Renal cortical epithelial cell (primary cell): ENCODE measurements around the gene C10orf143.

- RRBS, result no CpG with 5 or more reads among the region's 25 CpGs
Measured at GRCh38 chr10:128056373-128057340, 69.6 kb downstream of the MKI67 start.

- RRBS, result no CpG with 5 or more reads among the region's 16 CpGs
Measured at GRCh38 chr10:128062006-128062801, 64.0 kb downstream of the MKI67 start.

GRCh38 chr10:128077293-128077807, 48.9 kb downstream of the MKI67 start:
- RRBS, result no CpG with 5 or more reads among the region's 18 CpGs

DNA sequence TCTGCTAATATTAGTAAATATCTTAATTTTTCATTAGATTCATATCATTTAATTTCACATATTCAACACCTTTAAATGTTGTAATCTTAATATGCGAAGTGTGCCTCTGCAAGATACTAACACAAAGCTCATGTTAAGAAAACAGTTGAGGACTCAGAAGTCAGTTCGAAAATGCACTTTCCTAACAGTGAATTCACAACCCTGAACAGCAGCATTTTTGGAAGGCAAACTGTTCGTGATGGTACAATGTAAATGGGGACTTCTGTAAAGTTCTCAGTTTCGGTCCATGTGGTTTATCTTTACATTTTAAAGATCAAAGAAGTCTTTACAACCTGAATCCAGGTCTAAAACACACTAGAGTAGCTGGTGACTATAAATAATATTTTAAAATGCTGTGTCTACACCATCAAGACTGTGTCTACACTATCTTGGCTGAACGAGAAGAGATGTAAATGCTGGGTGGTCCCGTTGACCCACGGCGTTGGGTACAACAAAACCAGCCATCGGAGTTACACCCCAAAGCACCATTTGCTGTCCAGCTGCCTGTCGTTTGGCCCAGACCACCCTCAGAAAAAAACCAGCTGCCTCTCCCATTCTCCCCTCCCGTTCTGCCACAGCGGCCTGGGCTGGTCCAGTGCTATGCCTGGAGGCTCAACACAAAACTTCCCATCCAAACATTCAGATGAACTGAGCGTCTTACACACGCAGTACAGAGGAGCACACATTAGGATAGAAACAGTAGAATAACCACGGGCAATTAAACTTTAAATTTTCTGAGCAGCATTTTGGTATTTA, 42.9 kb downstream of the MKI67 start:
- RRBS, result no CpG with 5 or more reads among the region's 15 CpGs

DNA sequence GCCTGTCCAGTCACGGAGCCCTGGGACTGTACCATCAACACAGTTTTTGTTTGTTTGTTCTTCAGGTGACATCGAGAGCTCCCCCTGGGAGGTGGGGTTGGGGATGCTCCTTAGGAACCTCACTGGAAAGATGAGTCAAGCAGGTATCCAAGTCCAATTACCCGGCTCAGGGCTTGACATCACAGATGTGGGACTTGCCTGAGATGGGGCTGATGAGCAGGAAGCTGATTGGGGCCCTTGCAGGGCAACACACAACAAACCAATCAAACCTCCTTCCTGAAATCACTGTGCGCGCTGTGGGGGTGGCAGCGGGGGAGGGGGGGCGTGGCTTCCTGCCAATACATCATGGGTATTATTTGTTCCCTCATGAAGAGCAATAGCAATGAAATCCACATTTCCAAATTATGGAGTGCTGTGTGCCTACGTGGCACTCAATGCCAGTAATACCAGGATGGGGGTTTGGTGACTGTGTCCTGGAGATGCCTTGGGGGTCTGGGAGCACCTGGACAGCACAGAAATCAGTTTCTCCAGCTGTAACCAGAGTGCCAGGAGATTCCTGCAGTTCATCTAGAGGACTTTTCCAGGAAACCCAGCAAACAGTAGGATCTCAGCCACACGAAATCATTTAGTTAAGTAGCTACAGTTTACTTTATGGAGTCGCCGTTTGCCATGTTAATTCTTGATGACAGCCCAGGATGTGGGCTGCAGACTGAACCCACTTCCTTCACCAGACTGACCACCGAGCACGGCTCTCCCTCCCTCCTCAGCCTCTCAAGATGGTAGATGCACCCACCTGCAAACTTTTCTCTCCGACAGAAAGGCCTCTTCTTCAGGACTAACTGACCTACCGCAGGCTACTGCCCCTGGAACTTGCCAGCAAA, 30.6 kb downstream of the MKI67 start:
- RRBS, result no CpG with 5 or more reads among the region's 15 CpGs

DNA sequence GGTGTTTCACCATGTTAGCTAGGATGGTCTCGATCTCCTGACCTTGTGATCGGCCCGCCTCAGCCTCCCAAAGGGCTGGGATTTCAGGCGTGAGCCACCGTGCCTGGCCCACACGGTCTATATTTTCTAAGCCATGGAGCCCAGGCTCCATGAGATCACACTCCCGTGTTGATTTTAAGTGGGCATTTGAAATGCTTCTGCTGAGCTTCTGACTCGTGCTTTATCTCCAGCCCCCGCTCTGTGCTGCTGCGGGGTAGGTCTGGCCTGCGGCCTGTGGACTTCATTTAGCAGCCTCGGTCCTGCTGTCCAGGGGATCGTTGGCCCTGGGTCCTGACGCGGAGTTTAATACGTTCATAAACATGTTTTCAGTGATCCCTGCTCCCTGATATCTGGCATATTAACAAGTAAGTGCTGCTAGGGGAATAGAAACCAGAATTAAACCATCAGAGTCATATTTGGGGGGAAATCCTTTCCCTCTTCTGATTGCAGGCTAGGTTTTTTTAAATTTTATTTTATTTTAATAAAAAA, 540.4 kb upstream of the MGMT start:
- RRBS, result no CpG with 5 or more reads among the region's 16 CpGs

DNA sequence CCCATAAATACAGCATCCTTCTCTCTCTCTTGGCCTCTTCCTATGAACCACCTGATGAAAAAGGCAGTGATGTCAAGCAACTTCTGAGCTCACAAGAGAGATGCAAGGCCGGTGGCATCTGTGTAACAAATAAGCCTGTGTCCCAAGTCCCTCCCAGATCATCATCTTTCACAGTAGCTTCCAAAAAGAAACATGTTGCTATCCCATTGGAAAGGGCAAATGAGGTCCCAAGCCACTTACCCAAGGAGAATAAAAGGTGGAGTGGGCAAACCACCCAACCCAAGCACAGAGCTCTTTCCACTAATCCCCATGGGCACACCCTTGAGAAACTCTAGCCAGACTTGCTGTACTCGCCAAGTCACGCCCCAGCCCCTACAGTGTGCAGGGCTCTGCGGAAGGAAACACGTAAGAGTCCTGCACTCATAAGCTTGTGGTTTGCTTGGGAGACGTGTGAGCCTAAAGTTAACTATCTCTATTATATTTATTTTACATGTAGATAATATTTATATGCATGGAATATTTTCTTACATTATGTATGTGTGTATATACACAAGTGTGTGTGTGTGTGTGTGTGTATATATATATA, 430.5 kb upstream of the MGMT start:
- RRBS, result no CpG with 5 or more reads among the region's 6 CpGs

- RRBS, result no CpG with 5 or more reads among the region's 1 CpG
Measured at GRCh38 chr10:129161014-129161213, 306.1 kb upstream of the MGMT start.

GRCh38 chr10:130110714-130111033, at the start of gene C10orf143:
C10orf143 (minus strand) TSS chr10:130110830.
- RRBS, result under 1% methylated on average over 4 of the region's 23 CpGs

DNA sequence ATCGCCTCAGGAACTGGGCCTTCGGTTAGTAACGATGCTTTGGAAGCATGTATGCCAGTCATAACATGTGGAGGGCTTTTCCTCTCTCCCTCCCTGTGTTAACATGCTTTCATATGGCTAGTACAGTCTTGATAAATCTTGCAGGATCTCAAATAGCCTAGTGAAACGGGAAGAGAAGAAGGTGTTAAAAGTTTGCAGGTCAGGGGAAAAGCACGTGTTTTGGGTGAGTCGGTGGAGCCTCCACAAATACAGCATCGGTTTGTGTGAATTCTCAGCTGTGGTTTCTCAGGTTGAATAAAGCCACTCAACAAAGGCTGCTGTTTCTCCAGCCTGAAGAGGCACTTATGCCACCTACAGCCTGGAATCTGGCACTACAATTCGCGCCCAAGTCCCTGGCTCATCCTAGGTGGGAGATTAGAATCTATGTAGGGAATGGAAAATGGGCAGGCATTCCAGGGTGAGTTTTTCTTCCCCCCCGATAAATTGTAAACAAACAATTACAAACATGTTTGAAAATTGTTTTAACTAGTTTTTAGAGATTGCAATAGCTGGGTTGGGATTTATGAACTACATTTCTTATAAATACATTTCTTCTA, 8.5 kb upstream of the GLRX3 start:
- RRBS, result no CpG with 5 or more reads among the region's 10 CpGs

- RRBS, result no CpG with 5 or more reads among the region's 2 CpGs
Measured at GRCh38 chr10:131139707-131139906, 171.9 kb downstream of the TCERG1L start.

GRCh38 chr10:131743782-131744449, 156.9 kb upstream of the PPP2R2D start:
- RRBS, result 27% methylated on average over 4 of the region's 21 CpGs

DNA sequence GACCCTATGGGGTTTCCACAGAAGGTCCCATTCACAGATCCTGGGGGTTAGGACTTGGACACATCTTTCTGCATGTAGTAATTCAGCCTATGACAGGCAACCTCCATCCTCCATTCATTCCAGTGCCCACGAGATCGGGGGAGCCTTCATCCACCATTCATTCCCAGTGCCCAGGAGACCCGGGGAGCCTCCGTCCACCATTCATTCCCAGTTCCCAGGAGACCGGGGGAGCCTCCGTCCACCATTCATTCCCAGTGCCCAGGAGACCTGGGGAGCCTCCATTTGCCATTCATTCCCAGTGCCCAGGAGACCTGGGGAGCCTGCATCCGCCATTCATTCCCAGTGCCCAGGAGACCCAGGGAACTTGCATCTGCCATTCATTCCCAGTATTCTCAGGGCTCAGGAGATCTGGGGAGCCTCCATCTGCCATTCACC, 91.8 kb upstream of the PPP2R2D start:
- RRBS, result no CpG with 5 or more reads among the region's 7 CpGs

DNA sequence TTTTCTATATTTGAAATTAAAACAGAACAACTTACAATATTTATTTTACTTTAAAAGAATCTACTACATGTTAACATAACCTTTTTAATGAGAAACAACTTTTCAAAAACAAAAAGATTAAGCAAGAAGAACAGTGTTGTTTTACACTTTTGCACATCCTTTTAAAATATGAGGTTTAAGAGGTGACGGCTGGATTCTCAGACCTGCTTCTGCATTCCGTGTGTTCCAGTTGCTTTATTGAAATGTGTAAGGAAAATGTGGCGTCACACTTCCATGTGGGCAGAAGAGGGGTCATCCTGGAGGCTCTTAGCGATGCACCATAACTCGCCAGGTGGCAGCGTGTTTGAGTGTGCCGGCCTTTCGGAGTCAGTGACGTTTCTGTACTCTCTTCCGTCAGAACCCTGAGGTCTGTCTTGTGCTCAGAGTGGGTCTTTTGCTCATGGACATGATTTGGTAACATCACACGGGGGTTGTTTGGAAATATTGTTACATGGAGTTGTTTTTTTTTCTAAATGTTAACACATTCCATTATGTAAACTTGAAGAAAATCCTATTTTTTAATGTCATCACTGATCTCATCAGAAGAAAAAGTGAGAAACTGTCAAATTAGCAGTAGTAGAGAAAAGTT, 9.1 kb downstream of the PPP2R2D start:
- RRBS, result no CpG with 5 or more reads among the region's 11 CpGs

- RRBS, result no CpG with 5 or more reads among the region's 7 CpGs
Measured at GRCh38 chr10:131910568-131910886, 9.7 kb downstream of the PPP2R2D start.

DNA sequence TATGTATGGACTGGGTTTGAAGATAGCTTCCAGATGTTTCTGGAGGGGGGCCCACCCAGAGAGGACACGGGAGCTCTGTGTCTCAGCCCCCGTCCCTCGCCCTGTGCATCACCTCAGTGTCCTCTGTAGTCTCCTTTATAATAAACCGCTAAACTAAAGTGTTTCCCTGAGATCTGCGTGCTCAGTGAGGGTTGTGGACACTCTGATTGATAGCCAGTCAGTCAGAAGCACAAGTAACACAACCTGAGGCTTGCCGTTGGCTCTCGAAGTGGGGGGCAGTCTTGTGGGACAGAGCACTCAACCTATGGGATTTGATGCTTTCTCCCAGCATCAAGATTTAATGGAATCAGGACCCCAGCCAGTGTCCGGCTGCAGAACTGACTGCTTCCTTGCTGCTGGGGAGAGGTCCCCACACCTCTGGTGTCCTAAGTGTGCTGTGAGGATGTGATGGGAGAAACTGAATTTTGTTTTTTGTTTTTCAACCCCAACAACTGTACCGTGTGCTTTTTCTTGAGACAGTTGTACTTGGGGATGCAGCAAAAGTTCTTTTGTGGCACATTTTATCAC, 10.2 kb downstream of the PPP2R2D start:
- RRBS, result no CpG with 5 or more reads among the region's 9 CpGs

DNA sequence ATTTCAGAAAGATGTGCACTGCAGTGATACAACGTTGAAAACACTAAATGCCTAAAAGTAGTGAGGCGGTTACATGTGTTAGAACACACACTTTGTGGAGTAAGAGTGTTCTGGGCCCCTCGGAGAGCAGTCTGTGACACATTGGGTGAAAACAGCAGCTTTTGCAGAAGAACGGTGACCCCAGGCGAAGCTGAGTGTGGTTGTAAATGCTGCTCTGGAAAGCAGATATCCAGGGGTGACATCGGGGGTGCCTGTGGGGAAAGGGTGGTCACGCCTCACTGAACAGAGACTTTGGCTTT, 13.7 kb downstream of the PPP2R2D start:
- RRBS, result no CpG with 5 or more reads among the region's 7 CpGs

- RRBS, result 100% methylated on average over 4 of the region's 24 CpGs
Measured at GRCh38 chr10:131955304-131956073, 26.2 kb downstream of the BNIP3 start.

GRCh38 chr10:131961606-131962512, 19.9 kb downstream of the BNIP3 start:
- RRBS, result 93% methylated on average over 2 of the region's 37 CpGs

DNA sequence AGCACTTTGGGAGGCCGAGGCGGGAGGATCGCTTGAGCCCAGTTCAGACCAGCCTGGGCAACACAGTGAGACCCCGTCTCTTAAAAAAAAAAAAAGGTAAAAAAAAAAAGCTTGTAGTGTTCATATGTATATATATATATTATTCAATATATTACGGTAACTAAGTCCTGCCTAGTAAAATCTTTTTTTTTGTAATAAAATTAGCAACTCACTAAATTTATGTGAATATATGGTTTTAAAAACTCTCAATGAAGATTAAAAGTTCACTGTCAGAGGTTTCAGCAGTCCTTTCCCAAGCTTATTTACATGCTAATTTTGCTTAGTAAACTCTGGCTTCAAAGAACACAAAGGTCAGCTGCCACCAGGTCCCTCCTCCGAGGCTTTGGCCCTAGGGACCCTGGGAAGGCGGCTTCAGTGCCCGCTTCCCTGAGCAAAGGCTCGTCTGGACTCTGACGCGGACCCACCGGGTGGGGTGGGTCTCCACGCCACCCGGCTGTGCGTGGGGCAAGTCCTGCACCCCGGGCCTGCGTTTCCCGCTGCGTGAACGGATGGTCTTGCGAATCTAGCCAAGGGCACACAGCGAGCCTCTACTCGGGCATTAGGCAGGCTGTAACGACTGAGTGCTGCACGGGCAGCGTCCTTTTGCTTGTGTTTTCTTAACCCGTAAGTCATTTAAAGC, 1.1 kb downstream of the BNIP3 start:
- RRBS, result no CpG with 5 or more reads among the region's 27 CpGs